Tongue (tissue), 2 donors: Measurements from ENCODE around the gene PLCH2.

DNA sequence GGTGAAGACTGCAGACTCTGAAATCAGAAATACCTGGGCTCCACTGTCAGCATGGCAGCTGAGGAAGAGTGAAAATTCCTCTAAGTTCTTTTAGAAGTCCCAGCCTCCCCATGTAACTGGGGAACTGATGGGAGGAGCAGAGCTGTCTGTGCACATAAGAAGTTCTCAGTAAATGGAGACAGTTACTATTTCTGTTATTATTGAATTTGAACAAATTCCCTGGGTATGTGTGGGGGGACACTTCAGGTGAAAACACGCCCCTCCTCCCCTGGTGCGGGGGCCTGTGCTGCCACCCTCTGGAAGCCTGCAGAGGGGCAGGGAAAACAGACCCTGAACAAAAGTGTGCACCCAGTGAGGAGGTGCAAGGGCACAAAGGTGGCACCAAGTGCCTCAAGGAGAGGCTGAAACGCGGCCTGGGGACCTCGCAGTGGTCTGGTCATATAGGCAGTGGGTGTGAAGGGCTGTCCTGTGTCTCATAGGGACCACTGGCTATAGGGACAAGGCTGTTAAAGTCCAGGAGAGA is 18.2 kb upstream of the NADK start:
- RAMPAGE, long total RNA = no peak

DNA sequence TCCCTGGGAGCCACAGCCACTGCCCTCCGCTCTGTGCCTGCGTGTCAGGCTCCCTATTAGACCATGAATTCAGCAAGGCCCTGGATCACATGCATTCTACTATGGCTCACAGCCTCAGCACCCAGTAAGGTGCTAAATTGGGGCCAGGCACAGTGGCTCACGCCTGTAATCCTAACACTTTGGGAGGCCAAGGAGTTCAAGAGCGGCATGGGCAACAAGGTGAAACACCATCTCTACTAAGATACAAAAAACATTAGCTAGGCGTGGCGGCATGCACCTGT is 8.9 kb downstream of the GNB1 start:
- RAMPAGE, long total RNA = no peak

DNA sequence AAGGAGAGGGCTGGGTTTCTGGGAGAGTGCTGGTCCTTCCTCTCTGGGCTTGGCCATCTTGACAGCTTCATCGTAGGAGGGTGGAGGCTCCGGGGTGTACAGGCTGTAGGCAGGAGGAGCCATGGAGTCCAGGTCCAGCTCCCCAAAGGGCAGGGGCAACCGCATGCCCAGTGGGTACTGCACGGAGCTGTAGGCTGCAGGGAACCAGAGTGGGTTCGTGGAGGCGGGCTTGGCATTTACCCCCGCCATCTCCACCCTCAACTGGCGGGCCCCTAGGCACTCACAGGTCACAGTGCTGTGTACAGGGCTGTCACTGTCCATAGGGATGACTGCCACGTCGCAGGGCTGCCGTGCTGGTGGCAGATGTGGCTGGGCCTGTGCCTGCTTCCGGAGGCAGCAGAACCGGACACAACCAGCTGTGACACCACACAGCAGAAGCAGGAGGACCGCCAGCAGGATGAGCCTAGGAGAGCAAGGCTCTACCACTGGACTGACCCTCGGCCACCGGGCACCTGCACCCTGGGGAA is 1.0 kb downstream of the TMEM52 start:
- RAMPAGE, long total RNA = no peak

GRCh38 chr1:1996172-1996662 is 7.4 kb downstream of the CFAP74 start:
- RAMPAGE, long total RNA = no peak

GRCh38 chr1:2074322-2075544 is 24.5 kb downstream of the PRKCZ start:
- RAMPAGE, long total RNA = no peak

DNA sequence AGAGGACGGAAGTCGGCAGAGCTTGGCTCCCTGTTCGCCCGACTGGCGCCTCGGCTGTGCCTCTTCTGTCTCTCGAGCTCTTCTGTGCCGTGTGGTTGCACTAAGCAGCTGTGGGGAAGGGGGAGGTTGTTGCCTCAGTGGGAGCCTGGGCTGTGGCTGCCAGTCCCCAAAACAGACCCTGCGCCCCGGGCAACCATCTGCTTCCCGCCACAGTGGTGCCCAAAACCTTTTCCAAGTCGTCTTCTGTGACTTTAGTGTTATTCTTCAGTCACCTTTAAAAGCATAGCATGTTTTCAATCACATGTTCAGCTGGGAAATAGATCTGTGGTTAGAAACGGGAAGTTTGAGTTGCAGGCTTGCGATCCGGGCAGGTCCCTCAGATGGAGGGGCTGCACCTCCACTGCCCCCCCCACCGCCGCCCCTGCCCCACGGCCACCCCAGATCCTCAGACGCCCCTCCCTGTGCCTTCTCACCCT is 67.5 kb downstream of the FAAP20 start:
- RAMPAGE, long total RNA = no peak

DNA sequence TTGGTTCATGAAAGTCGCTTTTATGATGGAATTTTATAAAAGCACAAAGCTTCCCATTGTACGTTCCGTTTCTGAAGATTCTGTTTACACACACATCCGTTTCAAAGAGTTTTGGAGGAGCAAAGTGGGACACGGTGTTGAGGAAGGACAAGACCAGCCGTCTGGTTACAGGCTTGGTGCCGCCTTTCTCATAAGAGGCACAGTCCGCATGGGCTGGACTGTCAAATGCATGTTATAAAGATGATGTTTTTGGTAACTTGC is 60.3 kb downstream of the FAAP20 start:
- RAMPAGE, long total RNA = no peak

GRCh38 chr1:2240921-2241252 is 12.8 kb downstream of the SKI start:
- RAMPAGE, long total RNA = no peak

- RAMPAGE, long total RNA = no peak
Measured at GRCh38 chr1:2247009-2247333, 18.9 kb downstream of the SKI start.

DNA sequence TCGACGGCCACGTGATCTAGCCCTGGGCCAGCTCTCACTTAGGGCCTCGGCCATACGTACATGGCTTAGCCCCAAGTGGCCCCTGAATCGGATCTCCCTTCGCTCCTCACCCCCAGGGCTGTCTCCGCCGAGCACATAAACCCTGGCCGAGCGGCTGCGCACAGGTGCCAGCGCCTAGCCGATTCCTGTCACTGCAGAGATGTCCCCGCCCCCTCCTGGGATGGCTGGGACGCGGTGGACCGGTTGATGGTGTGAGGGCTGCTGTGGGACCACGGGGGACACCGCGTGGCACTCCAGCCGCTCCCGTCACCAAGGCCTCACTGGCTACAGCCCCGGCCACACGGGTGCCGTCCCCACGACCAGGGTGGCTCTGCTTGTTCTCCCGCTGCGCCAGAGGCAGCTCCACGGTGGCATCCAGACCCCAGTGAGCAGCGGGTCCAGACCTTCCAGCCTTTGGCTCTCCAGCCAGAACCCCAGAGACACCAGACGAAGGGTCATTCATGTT is 68.4 kb downstream of the MORN1 start:
- RAMPAGE, long total RNA = no peak

DNA sequence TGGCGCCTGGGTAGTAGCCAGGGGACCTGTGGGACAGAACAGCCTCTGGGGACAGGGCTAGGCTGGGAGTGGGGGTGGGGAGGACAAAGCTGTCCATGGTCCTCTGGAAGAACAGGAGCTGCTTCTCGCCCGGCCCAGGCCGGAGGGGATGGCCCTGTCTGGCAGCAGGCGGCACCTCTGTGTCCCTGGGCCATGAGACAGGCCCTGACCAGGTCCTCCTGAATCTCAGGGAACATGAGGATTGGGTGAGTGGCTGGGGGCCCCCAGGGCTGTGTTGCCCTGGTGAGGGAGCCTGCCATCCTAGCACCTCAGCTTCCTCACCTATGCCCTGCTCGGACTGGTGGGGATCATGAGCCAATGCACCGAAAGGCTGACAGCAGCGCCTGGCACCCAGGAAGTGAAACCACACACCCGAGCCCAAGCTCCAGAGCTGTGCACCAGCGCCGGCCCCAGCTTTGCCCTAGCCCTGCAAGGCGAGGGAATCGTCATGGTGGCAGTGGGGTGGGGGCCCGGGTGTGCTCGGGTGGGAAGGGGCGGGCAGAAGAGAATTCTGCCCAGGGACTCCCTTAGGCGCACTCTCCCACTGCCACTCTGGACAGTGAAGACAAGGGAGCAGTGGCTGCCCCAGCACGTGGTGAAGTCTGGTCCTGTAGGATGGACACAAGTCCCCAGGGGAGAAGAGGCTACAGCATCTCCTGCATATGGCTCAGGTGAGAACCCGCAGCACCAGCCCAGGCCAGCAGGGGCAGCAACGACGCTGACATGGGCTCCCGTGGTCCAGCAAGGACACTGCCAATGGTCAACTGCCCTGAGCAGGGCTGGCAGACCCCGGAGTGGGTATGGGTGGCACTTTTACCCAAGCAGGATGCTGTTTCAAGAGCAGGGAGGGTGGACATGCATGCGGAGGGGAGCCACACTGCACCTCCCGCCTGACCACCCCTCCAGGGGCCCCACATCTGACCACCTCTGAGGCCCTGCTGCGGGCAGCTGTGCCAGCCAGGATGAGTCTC is 9.0 kb downstream of the MORN1 start:
- RAMPAGE, long total RNA = no peak

DNA sequence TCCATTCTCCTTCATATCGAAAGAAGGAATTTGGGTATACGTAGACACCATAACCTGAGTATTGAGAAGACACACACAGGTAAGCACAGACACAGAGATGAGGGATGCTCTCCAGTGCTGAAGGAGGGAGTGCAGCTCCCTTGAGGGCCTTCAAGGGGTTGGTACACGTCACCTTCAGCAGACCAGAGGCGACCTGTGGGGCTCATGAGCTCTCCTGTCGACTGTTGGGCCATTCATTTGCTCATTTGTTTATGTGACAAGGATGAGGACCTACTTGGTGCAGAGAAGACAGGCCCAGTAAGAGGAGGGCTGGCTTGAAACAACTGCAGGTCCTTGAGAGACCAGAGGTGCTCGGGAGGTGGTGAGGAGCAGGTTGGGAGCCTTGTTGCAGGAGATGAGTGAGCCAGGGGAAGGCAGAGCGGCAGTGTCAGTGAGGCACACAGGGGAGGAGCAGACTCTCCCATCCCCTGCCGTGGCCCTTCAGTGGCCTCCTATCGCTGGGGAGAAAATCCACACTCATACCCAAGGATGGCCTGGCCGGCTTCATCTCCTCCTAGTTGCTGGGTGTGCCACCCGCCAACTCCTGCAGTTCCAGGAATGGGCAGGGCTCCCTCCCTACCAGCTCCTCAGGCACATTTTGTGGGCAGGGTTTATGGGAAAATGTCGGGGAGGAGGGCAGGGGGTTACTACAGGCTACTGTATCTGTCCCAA is 1.3 kb downstream of the MORN1 start:
- RAMPAGE, long total RNA = no peak

GRCh38 chr1:2390902-2391365 is 420 bp downstream of the MORN1 start:
- RAMPAGE, long total RNA = no peak

DNA sequence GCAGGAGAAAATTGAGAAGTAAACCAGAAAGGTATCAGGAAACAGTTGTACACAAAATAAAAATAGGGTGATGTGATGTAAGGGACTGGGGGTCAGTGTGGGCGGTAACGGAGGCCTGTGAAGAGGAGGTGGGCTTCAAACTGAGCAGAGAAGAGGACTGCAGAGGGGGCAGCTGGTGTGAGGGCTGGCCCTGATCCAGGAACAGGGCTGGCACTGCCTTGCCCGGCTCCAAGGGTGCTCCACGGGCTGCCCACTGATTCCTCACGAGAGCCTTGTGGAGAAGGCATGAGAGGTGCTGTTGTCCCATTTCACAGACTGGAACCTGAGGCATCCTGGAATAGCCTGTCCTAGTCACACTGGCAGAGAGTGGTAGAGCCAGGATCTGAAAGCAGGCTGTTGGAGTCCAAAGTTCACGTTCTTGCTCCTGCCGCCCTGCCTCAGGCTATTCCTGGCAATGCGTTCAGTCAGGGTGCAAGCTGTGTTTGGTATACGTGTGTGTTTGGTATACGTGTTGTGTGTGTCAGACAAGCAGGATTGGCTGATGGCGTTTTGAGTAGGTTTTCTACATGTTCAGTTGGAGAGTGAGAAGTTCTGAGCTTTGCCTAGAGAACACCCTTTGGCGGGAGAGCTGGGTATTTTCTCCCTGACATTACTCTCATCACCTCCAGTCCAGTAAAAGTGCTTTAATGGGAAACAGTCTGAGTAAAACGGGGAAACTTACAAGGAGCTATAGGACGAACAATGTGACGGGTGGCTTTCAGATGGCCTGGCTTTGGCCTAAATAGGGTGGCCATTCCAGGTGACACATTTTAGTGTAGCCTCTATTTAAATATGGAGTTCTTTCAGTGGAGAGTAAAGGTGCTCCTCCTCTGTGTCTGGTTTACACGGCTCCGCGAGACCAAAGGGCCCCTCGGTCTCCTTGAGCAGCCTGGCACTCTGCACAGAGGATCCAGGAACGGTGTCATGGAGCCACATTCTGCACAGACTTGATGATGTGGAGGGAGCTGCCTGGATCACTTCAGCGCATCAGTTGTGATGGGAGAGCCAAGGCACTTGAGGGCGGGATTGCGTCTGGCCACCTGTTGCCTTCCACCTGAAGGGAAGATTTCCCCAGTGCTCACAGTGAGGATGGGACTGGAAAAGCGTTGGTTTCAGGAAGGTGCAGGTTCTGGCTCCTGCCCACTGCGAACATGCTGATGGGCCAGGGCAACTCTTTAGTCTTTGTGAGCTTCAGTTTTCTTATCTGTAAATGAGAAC is 2.1 kb downstream of the RER1 start:
- RAMPAGE, long total RNA = no peak

DNA sequence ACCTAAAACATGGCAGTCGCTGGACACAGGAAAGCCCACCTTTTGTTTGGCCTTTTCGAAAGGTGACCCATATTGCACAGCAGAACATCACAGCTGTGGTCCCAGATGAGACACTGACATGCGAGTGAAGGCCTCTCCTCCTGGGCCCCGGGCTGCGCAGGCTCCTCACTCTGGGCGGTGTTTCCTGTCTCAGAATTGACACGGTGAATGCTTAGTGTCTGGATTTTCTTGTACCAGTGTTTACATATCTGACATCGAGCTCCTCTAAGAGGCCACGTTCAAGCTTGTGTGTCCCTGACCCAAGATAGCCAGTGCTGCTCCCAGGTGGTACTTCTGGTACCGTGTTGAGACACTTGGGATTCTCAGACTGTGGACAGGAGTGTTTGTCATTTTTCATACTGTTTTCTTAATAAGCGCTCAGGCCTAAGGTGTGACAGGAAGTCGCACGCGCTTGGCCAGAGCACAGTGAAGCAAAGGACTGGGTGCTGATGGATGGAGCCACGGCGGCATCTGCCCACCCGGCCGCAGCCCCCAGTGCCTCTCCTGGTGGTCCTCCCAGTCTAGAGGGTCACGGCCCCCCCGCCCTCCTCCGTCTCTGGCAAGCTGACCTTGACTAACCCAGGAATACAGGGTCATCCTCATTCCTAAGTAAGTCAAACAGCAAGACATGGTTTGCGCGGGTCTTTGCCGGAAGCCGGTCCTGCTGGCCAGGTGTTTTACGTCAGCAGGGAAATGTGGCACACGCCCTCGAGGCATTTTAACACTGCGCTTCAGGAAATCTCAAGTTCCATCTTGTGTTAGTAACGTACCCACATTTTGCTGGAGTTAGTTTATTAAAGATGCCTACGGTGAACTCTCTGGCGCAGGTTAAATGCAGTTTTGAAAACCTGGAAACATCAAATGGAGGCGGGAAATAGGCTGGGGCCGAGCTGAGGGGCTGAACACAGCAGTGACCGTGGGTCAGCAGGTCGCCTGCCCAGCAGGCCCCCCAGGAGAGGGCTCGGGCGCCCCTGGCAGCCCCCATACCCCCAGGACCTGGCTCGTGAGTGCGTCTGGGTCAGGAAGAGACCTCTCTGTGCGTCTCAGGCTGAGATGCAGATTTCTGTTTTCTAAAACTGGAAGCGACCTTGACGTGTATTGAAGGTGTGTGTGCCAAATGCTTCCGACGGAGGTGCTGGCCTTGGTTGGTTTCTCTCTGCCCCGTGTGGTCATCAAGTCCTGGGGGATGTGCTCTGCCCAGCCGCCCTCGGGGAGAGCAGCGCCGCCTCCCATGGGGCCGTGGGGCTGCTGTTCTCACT is 7.9 kb downstream of the PEX10 start:
- RAMPAGE, long total RNA = no peak

GRCh38 chr1:2416212-2416895 is 4.0 kb upstream of the PEX10 start:
- RAMPAGE, long total RNA = no peak

- RAMPAGE, long total RNA = no peak
Measured at GRCh38 chr1:2476010-2476600, at the start of gene PLCH2. Gene PLCH2, plus strand, starts transcription at chr1:2476289.

GRCh38 chr1:2561563-2562001 is 5.4 kb downstream of the TNFRSF14 start:
- RAMPAGE, long total RNA = no peak

- RAMPAGE, long total RNA = no peak
Measured at GRCh38 chr1:2562536-2564025, 6.9 kb downstream of the TNFRSF14 start.

DNA sequence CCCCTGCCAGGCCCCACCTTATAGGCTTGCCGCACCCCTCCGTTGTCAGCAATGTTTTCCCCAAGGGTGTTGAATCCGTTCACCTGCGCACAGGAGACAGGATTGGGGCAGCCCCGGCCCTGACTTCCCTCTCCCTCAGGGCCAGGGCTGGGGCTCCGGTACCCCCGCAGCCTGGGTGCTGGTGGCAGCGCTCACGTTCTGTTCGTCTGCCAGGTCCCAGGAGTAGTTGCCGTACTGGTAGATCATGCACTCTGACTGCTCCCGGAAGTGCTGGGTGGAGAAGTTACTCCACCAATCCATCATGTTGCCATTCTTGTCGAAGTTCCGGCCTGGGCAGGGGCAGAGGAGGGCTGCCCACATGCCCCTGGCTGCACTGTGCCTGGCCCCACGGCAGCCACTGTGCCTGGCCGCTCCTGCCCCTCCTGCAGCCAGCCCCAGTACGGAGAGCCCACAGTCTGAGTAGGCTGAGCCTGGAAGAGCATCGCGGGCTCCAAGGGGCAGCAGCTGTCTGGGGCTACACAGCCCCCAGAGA is 6.1 kb downstream of the PRXL2B start:
- RAMPAGE, long total RNA = no peak